LUHMES (cell line): ENCODE data around the genes MAN2A1 and STARD4.

DNA sequence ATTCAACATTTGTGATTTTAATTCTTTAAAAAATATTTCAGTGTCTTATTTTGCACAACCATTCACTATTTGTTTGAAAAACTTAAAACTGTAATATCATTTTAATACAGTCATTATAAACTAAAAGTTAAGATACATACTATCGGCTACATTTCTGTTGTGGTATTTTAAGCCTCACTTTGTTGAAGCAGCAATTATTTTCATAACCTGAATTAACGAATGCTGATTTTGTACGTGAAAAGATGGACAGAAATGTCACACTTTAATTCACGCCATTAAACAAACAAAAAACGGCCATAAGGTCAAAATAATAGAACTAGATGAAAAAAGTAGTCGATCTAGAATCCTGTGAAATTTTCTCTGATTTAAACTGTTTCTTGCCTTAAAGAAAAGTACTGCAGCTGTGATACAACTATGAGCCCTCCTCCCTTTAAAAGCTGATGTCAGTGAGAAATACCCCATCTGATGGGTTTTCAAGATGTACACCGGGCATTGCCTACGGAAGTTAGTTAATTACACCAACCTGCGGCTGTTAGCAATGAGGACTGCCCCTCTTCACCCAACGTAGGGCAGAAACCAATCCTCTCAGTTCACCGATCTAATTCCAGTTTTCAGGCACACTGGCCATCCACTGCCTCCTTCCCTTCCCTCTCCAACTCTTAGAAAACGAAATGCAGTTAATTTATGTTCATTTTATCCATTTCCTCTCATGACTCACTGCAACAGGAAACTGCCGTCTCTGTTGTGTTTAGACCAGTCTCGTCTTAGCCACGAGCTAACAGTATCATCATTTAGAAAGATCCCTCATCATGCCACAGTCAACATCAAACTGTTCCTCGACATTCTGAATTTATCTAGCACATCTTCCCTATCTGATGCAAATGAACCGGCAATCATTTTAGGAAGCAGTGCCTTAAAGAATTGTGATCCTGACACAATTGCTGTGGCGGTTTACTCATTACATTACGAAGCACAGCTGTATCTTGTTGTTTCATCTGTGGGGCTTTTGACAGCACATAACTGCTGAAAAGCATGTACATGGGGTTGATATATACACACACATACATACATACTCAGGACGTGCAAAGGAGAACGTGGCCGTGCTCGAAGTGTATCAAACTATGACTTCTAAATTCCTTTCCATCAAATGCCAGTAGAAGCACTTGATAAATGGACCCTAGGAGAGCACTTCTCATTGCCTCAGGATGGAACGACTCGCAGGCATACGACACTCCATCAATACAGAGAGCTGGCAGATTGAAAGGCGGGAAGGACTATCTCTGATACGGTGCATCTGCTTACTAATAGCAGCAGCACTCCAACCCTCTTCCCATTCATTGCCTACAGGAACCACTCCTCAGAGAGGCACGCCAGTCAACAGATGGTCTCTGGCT, 168.7 kb downstream of the EFNA5 start:
- PRO-cap, result no peak

GRCh38 chr5:107557340-107557864, 113.3 kb downstream of the EFNA5 start:
- PRO-cap, result no peak

DNA sequence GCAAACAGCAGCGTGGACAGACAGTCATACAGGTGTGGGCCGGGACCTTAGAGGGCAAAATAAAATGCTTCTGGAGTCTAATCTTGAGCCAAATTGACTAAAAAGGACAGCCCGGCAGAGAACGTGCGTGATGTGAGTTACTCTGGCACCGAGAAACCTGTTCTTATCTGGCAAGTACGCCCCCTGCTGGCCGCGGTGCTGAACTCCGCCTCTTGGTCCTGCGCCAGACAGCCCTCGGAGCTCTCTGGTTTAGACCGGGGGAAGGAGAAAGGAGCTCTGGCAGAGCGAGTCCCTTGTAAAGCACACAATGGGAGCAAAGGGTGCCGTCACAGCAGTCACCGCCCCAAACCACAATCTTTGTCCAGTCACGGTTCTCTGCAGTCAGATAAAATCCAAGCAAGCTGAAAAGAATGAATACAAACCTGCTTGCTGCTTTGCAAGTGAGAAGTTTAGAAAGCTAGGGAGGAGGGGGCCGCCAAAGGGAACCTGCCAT, 98.7 kb downstream of the EFNA5 start:
- PRO-cap, result bidirectional peak, plus-strand start at position 240 of the sequence, minus-strand start at position 160 of the sequence

- PRO-cap, result no peak
Observed at GRCh38 chr5:107601179-107601668, 69.5 kb downstream of the EFNA5 start.

DNA sequence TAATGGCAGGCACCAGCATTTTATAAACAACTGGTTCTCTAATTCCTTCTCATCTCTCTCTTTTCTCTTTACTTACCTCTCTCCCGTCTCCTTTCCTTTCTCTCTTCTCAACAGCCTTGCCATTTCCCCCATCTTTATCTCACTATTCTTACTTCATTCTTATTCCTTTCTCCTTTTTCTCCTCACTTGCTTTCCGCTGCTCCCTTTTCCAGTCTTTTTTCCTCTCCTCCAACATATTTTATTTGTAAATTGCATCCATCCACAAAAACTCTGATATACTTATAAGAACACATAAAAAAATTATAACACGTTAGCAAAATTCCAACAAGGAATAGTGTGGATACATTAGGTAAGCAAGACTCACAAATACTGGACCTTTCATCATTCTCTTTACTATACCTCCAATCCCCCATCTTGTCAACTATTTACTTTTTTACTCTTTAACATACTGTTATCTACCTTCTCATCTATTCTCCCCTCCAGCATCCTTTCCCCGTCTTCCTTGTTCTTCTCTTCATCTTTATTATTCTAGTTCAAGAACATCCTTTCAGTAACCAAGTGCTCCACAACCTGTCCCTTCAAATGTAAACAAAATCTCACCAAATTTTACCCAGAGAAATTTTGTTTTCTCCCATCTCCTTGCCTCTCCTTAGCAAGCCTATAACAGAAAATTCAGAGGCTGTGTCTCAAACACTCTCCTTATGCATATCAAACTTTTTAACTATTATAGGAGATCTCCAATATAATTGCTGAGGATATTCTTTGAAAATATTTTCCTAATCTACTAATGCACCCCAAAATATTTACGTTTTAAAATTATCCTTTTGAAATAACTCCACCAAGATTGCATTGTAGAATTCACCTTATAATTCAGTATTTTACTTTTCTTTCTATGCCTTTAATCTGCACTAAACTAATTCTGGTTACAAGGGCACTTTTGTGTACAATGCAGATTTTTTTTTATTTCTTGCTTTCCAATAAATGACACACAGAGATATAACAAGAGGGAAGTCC, 38.4 kb downstream of the EFNA5 start:
- PRO-cap, result no peak

DNA sequence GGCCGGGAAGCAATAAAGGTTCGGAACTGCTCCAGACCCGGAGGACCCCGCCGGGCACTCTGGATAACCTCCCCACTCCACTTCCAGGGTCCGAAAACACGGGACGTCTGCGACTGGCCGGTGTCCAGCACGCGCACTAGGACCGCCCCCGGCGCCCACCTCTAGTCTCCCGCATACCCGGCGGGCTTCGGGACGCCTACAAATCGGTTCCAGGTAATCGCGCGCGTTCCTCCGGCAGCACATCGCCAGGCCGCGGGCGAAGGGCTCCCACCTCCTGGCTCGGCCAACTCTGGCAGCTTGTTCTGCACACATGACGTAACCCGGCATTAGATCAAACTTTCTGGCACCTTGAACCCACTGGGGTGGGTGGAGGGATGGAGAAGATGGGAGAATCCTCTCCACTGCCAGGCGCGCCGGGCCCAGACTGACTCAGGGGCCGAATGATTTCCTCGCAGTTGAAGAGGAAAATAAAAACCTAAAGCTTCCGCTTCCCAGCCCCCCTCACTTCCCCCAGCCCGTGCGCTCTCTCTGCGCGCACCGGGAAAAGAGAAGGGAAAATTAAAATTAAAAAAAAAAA, 1.2 kb downstream of the EFNA5 start:
- PRO-cap, result bidirectional peak, plus-strand start outside the sequence, minus-strand start at position 427 of the sequence

GRCh38 chr5:107998828-107999392, 328.2 kb upstream of the EFNA5 start:
- PRO-cap, result no peak

DNA sequence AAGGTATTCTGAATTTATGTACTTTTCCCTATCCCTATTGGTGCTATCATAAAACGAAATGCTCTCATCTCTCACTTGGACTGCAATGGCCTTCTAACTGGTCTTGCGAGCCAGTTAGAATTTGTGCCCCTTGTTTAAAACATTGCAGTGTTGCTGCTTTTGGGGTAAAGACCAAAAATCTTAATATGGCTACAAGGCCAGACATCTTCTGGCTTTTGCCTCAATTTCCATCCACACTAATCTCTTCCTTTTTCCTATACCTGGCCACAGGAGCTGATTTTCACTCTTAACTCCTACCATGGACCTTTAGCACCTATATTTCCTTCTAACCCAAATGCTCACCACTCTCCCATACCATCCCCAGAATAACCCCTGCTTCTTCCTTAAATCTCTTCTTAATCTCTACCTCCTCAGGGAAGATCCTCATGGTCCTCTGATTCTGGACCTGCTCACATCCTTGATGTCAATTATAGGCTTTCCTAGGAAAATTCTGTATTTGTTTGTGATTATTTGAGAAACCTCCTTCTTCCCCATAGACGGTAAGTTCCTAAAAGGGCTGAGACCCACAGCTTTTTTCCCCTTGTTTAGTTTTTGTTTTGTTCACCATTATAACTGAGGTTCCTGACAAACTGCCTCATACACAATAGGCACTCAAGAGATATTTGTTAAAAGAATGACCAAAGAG, 292.6 kb downstream of the FBXL17 start:
- PRO-cap, result no peak

DNA sequence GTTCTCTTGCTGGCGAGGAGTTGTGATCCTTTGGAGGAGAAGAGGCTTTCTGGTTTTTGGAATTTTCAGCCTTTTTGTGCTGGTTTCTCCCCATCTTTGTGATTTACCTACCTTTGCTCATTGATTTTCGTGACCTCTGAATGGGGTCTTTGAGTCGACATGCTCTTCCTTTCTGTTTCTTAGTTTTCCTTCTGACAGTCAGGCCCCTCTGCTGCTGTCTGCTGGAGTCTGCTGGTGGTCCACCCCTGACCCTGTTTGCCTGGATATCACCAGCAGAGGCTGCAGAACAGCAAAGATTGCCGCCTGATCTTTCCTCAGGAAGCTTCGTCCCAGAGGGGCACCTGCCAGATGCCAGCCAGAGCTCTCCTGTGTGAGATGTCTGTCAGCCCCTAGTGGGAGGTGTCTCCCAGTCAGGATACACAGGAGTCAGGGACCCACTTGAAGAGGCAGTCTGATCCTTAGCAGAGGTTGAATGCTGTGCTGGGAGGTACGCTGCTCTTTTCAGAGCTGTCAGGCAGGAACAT, 169.5 kb downstream of the FBXL17 start:
- PRO-cap, result no peak

DNA sequence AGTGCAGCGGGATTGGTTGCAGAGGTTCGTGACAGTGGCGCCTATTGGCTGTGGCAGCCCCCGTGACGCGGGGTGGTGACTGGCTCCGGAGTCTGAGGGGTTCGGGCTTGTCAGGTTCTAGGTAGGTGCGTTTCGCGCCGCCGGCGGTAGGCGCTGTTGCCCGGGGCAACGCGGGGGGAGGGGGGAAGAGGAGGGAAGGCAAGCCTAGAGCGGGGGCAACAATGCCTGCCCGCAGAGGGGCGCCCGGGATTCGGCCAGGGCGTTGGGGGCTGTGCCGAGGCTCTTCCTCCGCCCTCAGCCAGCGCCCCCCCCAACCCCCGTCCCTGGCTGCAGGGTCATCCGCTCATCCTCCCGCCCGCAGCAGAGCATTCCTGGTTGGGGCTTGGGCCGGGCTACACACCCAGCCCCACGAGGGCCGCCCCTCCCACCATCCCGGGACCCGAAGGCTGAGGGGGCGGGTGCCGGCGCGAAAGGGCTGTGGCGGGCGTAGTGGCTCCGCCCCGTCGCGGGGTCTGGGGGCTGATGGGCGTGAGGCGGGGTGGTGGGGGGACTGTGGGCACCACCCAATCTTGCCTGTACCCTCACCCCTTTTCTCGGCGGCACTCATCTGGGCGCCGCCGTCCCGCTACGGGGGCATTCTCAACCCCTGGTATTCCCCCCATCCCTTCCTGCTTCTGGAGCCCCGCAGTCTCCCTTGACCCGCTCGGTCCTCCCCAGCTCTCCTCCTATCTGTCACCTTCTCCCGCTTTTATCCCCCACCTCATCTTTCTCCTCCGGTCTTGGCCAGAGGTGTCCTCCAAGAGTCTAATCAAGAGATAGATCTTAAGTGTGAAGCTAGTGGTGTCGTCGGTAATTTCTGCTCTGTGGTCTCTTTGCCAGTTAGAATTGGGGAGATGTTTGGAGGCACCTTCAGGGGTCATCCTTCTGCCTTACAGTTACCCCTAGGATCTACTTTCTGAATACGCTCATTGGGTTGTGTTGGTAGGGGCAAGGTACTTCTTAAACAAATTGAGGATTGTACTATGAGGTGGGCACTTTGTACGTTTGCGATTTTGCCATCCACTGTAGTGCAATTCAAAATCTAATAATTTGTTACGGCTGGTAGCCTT, 1.5 kb downstream of the FER start:
- PRO-cap, result bidirectional peak, plus-strand start at position 90 of the sequence, minus-strand start outside the sequence; bidirectional peak, plus-strand start at position 367 of the sequence, minus-strand start at position 411 of the sequence

DNA sequence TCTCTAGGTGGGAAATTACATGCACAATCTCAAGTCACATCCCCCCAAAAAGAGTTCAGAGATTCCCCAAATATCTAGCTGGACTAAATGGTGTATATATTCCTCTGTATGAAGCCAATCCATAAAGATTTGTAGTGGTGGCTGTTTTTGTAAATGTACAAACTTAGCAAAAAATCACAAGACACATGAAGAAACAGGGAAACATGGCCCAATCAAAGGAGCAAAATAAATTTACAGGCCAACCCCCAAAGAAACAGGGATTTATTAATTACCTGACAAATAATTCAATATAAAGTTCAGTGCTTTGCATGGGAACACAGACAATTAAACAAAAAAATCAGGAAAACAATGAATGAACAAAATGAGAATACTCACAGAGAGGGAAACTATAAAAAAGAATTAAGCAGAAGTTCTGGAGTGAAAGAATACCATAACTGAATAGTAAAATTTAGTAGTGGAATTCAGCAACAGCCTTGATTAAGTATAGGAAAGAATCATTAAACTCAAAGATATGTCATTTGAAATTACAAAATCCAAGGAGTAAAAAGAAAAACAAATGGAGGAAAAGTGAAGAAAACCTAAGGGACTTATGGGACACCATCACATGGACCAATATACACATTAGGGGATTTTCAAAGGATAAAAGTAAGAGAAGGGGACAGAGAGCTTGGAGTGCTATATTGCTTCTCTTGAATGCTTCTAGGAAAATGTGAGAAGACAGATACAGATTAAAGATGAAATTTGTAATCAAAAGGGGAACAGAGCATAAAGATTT, 319.3 kb downstream of the PJA2 start:
- PRO-cap, result no peak

DNA sequence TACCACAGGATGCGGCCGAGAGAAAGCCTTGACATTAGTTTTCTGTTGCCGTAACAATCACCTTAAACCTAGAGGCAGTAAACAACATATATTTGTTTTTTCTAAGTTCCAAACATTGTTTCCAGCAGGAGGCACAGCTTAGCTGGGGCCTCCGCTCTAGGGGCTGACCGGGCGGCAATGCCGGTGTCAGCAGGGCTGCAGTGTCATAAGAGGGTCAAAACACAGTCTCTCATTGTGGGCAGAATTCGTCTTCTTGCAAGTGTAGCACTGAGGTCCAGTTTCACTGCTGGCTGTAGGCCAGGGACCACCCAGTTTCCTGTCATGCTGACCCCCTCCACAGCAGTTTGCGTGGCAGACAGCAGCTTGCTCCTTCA, 186.3 kb downstream of the PJA2 start:
- PRO-cap, result no peak

- PRO-cap, result bidirectional peak, plus-strand start at chr5:109689438, minus-strand start at chr5:109689277; bidirectional peak, plus-strand start at chr5:109689927, minus-strand start at chr5:109689828
Observed at GRCh38 chr5:109689146-109690212, at the start of gene MAN2A1. MAN2A1 (plus strand) TSS chr5:109689927.

- PRO-cap, result no peak
Observed at GRCh38 chr5:109704137-109704965, 14.6 kb downstream of the MAN2A1 start.

- PRO-cap, result no peak
Observed at GRCh38 chr5:109805380-109805996, 115.8 kb downstream of the MAN2A1 start.

GRCh38 chr5:109900979-109901821, 211.5 kb downstream of the MAN2A1 start:
- PRO-cap, result no peak

DNA sequence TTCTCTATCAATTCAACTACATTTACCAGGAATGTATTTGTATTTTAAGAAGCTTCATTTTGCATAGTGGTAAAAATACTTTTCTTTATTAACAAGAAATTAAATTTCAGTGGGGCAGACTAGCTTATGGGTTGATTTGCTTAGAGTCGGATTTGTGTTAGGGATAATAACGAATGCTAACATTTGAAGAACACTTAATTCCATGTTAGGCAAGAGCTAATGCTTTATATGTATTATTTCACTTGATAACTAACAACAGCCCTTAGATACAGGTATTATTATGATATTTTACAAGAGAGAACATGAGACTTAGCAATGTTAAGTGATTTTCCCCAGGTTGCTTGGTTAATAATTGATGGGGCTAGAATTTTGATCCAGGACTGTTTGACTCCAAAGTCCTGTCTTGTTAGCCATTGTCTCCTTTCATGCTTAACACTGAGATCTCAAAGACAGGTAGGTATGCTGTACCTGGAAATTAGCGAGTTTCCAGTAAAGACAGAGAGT, 300.5 kb downstream of the MAN2A1 start:
- PRO-cap, result no peak

DNA sequence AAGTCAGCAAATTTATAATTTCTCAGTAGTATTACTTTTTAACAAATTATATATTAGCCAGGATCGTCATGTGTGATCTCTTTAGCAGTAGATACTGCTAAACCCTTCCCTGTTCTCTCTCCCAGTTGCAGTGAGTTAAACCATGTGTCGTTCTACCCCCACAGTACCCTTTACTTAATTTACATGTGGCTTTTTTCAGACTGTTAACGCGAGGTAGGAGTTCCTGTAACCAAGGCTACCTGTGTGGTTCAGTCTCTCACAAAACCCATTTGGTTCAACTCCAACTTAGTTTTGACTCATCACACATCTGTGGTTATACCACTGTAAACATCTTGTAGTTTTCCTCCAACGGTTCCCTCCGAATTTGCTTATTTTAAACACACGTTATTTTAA, 13.4 kb downstream of the SLC25A46 start:
- PRO-cap, result no peak

DNA sequence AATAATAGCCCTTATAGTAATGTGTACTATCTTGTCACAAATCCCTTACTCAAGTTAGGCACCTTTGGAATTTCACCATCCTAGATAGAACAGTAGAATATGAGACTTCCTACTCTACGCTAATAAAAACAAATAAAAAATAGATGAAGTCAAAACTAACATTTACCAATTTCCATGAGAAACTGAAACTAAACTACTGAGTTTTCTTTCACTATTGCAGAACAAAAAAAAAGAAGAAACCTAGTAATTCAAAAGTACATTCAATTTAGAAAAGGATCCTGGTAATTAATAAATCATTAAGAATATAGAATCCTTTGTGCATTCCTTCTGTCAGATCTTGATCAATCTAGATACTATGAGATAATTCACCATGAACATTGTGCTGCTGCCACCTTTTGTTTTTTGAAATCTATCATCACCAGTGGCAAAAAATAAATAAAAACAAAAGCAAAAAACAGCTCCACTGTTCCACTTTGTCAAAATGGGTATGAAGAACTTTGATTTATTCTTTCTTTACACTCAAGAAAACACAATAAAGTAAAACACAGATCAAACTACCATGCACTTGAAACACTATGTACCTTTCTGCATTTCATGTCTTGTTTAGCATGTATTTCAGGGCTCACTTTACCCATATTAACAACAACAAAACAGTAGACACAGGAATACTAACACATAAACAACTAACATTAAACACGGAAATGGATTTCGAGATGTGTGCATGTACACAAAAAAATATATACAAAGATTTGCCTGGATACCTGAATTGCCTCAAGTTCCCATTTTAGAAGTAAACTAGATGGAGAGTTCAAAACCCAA, 13.8 kb downstream of the STARD4 start:
- PRO-cap, result no peak

GRCh38 chr5:111511470-111512658, at the start of gene STARD4:
STARD4 (minus strand) TSS chr5:111512535.
- PRO-cap, result bidirectional peak, plus-strand start at chr5:111512269, minus-strand start at chr5:111511980; bidirectional peak, plus-strand start at chr5:111512749, minus-strand start at chr5:111512536